Measurements from ENCODE around the genes HAVCR1, GARIN3 and THG1L.

- RRBS, 2 experiments, result 1 to 2% methylated on average over 25 to 26 of the region's 50 CpGs
These were observed 900 bp downstream of the LARP1 start for GRCh38 chr5:154755991-154756562.

DNA sequence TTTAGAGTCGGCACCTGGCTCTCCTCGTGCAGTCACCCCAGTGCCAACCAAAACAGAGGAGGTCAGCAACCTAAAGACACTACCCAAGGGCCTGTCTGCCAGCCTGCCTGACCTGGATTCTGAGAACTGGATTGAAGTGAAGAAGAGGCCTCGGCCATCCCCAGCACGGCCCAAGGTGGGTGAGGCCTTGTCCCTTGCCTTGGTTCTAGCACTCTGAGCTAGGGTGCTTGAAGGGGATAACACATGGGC lies 44.6 kb downstream of the LARP1 start:
- RRBS, 2 experiments, result no CpG with 5 or more reads among the region's 4 CpGs

- RRBS, 2 experiments, result no CpG with 5 or more reads among the region's 10 CpGs
These were observed 39.2 kb downstream of the FAXDC2 start for GRCh38 chr5:154810952-154811935.

GRCh38 chr5:154834823-154835607 lies 15.4 kb downstream of the FAXDC2 start:
- RRBS, 2 experiments, result no CpG with 5 or more reads among the region's 5 CpGs

DNA sequence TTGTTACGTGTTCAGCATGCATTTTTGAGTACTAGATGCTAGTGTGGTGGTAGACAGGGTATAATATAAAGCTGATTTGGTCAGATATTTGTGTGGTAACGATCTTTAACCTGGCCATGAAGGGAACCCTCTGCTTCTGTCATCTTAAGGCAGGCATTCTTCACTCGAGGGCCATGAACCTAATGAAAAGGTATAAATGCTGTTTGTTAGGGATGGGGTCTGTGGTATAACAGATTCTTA lies 13.4 kb downstream of the CNOT8 start:
- RRBS, 2 experiments, result no CpG with 5 or more reads among the region's 3 CpGs

- RRBS, 2 experiments, result no CpG with 5 or more reads among the region's 3 CpGs
These were observed 123.4 kb downstream of the KIF4B start for GRCh38 chr5:155136902-155137355.

DNA sequence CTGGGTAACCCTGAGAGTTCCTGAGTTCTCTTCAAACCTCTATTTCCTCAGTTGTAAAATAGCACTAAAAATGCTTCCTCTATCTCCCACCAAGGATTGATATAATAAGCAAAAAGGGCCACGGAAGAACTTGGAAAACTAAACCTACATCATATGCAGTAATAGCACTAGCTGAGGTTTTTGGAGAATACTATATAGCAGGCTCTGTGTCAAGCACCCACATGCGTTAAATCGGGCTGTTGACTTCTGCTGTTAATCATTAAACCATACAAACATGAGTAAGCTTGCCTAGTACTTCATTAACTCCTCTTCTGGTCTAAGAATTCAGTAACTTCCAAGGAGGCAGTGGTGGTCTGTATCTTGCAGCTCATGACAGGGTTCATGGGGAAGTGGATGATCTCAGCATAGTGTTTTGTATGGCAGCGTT lies at the start of gene HAVCR1:
HAVCR1 (minus strand) TSS at position 166 of the 427 bp plus-strand sequence.
- RRBS, 2 experiments, result no CpG with 5 or more reads among the region's 4 CpGs

DNA sequence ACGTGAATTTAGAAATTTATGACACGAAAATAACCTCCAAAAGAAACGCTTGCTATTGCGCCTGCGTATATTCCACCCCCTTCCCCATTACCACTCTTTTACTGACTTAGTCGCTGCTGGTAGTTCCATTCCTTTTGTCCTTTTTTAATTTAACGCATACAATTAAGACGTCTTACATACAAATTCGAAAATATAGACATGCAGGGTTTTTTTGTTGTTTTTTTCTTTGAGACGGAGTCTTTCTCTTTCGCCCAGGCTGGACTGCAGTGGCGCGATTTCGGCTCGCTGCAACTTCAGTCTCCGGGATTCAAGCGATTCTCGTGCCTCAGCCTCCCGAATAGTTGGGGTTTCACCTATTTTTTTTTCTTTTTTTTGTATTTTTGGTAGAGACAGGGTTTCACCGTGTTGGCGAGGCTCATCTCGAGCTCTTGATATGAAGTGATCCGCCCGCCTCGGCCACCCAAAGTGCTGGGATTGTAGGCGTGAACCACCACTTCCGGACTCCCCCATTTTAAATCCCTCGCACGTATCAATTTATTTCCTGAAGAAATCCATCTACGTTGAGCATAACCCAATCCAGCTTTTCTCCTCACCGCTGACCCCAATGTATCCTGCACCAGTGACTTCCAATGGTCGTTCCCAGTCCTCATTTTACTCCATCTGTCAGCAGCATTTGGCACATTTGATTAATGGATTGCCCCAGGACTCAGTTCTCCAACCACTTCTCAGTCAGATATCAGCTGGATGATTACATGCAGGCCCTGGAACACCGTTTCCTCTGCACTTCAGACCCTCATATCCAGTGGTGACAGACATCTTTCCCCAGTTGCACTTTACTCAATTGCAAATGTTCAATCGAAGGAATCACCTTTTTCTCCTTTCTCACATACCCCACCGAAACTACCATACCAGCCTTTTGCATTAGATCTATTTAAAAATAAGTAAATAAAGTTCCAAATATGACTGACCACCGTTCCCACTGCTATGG lies 807 bp upstream of the MED7 start:
- RRBS, 2 experiments, result no CpG with 5 or more reads among the region's 36 CpGs

DNA sequence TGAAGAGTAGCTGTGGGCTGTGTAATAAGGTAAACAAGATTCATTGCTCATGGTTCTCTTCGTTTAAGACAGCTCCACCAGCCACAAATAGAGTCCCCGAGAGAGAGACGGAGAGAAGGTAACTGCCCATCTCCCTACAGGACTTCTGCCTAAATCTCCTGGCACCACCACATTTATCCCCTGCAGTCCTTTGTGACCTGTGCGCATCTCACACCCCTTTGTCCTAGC lies at the start of gene GARIN3:
GARIN3 (minus strand) TSS at position 147 of the 228 bp plus-strand sequence.
- RRBS, 2 experiments, result no CpG with 5 or more reads among the region's 4 CpGs

DNA sequence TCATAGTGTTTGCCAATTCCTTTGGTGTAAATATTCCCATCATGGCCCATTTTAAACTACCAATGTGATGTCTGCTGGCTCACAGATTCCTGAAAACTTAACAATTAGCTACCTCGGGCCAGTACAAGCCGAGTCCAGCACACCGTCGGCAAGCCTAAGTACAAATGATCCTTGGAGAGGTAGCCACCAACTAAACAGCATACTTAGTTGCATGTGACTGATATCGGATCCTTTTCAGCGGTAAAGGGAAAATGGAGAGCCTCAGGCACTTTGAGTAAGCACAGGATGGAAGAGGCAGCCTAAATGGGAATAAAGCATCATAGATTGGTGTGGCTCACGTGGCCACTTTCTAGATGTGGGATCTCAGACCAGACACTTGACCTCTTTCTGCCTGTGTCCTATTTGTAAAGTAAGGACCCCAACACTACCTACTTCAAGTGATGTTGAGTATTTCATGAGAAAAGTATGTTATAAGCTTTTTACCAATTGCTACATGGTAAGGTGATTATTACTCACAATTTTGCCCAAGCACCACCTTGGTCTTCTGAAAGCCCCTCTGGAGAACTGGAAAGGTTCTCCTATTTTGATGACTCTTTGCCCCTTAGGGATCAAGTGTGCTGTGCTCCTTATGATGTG lies 3.7 kb downstream of the ITK start:
- RRBS, 2 experiments, result no CpG with 5 or more reads among the region's 7 CpGs

DNA sequence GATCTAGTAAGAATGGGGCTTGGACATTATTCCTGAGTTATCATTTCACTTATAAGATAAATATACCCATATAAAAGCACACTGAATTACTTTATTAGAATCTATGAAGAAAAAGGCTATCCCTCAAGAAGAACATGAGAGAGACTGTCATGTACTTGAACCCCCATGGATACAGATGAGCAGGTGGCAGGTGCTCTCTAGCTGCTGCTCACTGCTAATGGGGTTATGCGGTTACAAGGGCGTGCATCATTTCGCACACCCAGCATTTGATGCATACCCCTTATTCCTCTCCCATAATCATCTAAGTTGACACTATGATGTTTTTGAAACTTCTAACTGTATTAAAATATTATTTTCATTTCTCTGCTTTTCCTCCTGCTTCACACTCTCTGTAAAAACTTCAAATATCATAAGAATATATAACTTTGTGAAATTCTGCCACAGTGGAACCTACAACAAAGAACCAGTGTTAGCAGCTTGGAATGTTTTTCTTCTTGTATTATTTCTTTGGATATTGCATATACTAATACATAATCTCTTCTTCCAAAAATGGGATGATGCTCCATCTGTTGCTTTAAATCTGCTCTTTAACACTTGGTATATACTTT lies 16.5 kb downstream of the ITK start:
- RRBS, 2 experiments, result no CpG with 5 or more reads among the region's 3 CpGs

- RRBS, 2 experiments, result no CpG with 5 or more reads among the region's 9 CpGs
These were observed 38.9 kb downstream of the FNDC9 start for GRCh38 chr5:157306482-157307166.

DNA sequence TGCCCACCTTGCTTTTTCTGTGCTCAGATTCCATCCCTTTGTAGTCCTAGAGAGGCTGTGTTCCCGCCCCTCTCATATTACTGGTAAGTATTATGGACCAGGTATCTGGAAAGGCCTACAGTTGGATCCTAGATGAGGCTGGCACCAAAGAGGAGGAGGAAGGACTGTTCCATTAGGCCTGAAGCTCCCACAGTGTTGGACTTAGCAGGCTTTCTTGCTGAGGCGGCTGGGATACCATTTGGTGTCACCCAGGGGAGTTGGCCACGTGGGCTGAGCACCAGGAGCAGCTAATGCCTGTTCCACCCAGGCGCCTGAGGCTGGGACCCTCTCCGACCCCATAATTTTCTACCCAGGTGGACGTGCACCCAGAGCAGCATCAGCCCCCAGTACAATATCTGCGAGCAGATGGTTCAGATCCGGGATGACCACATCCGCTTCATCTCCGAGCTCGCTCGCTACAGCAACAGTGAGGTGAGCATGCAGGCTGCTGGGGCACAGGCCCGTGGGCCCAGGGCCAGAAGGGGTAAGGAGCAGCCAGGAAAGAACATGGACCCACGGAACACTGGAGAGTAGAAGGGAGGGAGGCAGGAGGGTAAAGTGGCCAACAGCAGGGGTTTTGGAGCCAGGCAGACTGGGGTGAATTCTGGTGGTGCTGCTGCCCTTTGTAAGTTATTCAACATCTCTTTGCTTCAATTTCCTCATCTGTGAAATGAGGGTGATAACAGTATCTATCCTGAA lies 34.0 kb downstream of the FNDC9 start:
- RRBS, 2 experiments, result no CpG with 5 or more reads among the region's 14 CpGs

DNA sequence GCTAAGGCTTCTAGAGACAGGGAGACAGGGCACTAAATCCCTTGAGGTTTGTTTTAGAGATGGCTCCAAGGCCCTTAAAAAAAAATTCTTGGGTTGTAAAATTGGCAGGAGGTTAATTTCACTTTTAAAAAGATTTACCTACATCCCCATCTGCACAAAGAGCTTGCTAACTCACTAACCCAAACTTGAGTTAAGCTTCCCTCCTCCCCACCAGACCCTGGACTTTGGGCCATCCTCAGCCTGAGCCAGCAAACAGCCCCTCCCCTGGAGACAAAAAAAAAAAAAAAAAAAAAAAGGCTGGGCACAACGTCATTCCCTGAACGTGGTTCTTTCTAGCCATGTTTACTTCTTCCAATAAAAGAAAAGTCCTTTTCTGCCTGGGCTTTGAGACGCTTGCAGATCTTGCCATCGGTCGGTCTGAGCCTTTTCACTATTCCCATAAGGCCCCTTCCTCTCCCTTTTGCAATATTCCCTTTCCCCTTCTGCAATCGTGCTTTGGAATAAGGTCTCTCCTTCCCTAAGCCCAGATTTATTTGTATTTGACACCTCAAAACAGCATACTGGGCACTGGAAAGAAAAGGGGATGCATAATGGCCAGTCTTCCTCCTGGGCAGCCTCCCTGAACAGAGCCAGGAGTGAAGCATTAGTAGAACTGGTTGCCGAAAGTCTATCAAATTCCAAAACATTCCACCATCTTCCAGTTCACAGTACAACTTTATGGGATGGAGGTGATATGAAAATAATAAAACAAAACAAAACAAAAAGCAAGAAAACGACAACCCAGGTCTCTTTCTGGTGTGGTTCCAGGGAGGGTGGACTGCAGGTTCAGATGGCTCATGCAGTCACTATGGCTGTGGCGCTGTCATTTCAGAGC lies 18.2 kb downstream of the NIPAL4 start:
- RRBS, 2 experiments, result no CpG with 5 or more reads among the region's 9 CpGs

GRCh38 chr5:157481234-157481850 lies 21.3 kb downstream of the NIPAL4 start:
- RRBS, 2 experiments, result 12 to 22% methylated on average over 2 of the region's 7 CpGs

- RRBS, 2 experiments, result no CpG with 5 or more reads among the region's 4 CpGs
These were observed 37.9 kb downstream of the ADAM19 start for GRCh38 chr5:157537762-157538066.

- RRBS, 2 experiments, result no CpG with 5 or more reads among the region's 5 CpGs
These were observed 20.9 kb upstream of the ADAM19 start for GRCh38 chr5:157596352-157596909.

DNA sequence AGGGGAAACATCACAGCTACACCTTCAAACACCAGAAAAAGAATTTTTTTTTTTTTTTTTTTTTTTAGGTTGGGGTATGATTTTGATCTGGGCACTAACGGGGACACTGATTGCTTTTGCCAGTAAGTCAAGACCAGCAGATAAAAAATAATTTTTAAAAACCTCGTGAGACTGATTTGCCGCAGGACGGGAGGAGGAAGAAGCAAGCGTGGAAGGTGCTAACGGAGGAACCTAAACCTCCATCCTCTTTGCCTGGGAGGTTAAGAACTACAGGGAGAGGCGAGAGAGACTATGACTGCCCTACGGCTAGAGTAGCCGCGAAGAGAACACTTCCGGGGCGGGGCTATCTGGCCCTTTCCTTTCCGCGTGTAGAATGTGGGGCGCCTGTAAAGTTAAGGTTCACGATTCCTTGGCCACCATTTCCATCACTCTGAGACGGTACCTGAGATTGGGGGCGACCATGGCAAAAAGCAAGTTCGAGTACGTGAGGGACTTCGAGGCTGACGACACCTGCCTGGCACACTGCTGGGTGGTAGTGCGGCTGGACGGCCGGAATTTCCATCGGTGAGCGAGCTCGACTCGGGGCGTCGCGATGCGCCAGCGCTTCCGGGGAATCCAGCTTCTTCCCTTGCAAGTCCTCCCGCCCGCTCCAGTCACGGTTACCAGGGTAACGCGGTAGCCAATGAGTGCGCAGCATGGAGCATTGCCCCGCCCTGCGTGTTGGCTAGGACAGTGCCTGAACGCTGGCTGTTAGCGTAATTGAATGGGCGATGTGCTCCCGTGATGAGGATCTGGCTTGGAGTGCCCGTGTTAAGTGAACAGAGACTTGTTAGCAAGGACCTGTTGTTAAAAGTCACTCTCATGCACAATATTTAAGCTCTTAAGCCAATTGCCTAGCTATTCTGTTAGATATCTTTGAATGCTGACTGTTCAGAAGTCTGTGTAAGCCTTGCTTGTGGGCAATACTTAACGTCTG lies at the start of gene THG1L:
THG1L (plus strand) TSS at position 353 of the 976 bp plus-strand sequence.
- RRBS, 2 experiments, result under 1 to 1% methylated on average over 11 of the region's 49 CpGs

GRCh38 chr5:157832626-157833132 lies 26.3 kb downstream of the CLINT1 start:
- RRBS, 2 experiments, result 98 to 100% methylated on average over 1 of the region's 4 CpGs

GRCh38 chr5:157917989-157918274 lies 59.0 kb upstream of the CLINT1 start:
- RRBS, 2 experiments, result no CpG with 5 or more reads among the region's 2 CpGs

All from LNCaP clone FGC (cell line).